ENCODE data around the genes SFRP5 and LOXL4.

GRCh38 chr10:97356541-97356945, 22.0 kb upstream of the FRAT2 start:
- RRBS = no CpG with 5 or more reads among the region's 2 CpGs

- RRBS = no CpG with 5 or more reads among the region's 18 CpGs
Measured at GRCh38 chr10:97446303-97446641, 297 bp downstream of the ZDHHC16 start.

GRCh38 chr10:97453172-97453683, 7.3 kb downstream of the ZDHHC16 start:
- RRBS = no CpG with 5 or more reads among the region's 6 CpGs

GRCh38 chr10:97686237-97686690, 777 bp downstream of the AVPI1 start:
- RRBS = no CpG with 5 or more reads among the region's 5 CpGs

- RRBS = no CpG with 5 or more reads among the region's 10 CpGs
Measured at GRCh38 chr10:97726543-97727283, 10.2 kb upstream of the ZFYVE27 start.

GRCh38 chr10:97771906-97772383, at the start of gene SFRP5:
Gene SFRP5 (minus strand): TSS chr10:97771999.
- RRBS = 7% methylated on average over 4 of the region's 39 CpGs

DNA sequence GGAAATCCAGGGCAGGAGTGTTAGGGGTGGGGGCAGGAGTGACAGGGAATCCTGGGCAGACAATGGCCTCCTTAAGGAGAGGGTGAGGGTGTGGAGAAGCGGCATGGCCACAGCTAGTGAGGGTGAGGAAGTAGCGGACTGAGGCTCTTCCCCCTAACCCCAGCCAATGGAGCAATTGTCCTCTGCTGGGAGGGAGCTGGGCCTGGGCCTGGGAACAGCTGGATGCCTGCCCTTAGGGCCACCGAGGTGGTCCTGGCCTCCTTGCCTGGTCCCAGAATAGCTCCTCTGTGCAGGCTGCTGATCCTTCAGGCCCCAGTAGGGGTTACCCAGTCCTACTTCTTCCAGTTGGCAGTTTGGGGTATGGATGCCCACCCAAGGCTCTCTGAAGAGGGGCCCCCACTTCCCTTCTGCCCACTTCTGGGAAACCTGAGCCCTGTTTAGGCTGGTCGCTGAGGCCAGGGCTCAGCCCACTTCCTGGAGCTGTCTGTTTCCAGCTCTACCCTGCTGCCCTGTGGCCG, 9.4 kb upstream of the SFRP5 start:
- RRBS = 0% methylated on average over 1 of the region's 5 CpGs

DNA sequence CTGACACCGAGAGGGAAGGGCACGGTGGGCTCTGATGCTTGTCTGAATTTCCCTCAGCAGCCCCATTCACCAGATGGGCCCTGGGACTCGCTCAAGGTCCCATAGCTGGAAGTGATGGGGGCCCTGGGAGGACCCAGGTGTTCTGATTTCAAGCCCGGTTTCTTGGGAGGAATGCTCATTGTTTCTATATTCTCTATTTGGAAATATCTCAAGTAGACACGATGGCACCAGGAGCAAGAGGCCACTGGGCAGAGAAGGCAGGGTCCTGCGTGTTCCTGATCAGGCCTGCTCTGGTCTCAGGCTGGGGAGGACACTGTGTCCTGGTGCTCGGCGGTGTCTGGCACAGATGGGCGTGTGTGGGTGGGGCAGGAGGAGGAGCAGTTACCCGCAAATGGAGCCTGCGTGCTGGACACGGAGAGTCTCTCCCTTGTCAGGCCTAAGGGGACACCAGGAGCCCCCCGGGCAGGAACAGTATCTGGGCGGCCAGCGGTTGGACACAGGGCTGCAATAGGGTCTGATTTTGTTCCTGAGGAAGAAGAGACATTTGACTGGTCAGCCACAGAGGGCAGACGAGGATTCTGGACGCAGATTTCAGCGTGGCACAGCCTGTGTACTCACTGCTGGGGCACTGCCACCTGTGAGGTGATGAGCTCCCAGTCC, 25.9 kb upstream of the GOLGA7B start:
- RRBS = no CpG with 5 or more reads among the region's 18 CpGs

DNA sequence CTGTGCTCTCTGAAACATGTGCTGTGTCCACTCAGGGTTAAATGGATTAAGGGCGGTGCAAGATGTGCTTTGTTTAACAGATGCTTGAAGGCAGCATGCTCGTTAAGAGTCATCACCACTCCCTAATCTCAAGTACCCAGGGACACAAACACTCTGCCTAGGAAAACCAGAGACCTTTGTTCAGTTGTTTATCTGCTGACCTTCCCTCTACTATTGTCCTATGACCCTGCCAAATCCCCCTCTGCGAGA, 7.5 kb upstream of the GOLGA7B start:
- RRBS = no CpG with 5 or more reads among the region's 3 CpGs

- RRBS = no CpG with 5 or more reads among the region's 3 CpGs
Measured at GRCh38 chr10:98235328-98235557, 32.8 kb downstream of the LOXL4 start.

DNA sequence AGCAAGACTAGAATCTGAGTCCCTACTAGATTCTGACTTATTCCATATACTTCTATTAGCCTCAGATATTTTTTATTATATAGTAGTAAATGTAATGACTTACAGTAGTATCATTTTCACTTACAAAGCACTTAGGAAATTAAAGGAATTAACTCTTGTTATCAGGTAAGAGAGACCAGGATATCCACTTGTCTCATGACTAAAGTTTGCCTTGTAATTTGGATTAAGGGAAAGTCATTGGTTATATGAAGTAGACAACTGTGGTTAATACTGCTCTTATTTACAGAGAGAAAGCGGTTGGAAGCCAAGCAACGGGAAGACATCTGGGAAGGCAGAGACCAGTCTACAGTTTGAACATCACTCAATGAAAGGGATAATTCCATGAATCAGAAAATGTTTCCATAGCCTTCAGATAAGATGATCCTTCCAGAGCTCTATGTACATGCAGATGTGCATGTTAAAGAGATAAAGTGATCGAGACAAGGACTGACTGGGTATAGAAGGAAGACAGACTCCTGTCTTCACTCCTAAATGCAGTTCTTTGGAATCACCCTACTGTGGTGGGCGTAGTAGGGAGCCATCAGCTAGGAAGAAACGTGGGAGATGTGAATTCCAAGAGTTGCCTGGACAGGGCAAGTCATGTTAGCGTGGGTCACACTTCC, 24.1 kb downstream of the LOXL4 start:
- RRBS = no CpG with 5 or more reads among the region's 6 CpGs

GRCh38 chr10:98267576-98268866, at the start of gene LOXL4:
Gene LOXL4 (minus strand): TSS chr10:98268194.
- RRBS = 10% methylated on average over 37 of the region's 96 CpGs

GRCh38 chr10:98457753-98458235, 11.1 kb upstream of the HPS1 start:
- RRBS = no CpG with 5 or more reads among the region's 11 CpGs

GRCh38 chr10:98778017-98778901, 331.5 kb upstream of the HPS1 start:
- RRBS = no CpG with 5 or more reads among the region's 3 CpGs

DNA sequence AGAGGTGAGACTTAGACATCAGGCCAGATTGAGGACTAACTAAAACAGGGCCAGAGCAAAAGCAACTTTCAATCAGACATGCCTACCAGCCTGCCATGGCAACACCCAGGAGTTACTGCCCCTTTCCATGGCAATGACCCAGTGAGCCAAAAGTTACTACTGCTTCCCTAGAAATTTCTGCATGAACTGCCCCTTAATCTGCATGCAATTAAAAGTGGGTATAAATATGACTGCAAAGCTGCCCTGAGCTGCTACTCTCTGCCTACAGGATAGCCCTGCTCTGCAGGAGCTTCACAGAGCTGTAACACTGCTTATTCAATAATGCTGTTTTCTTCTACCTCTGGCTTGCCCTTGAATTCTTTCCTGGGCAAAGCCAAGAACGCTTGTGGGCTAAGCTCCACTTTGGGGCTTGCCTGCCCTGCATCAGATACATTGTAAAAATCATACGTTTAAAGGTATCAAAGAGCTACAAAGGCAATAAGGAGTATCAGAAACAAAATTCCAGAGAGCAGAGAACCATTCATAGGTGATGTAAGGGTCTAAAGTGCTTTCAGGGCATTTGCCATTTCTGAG, 24.9 kb upstream of the CNNM1 start:
- RRBS = no CpG with 5 or more reads among the region's 2 CpGs

DNA sequence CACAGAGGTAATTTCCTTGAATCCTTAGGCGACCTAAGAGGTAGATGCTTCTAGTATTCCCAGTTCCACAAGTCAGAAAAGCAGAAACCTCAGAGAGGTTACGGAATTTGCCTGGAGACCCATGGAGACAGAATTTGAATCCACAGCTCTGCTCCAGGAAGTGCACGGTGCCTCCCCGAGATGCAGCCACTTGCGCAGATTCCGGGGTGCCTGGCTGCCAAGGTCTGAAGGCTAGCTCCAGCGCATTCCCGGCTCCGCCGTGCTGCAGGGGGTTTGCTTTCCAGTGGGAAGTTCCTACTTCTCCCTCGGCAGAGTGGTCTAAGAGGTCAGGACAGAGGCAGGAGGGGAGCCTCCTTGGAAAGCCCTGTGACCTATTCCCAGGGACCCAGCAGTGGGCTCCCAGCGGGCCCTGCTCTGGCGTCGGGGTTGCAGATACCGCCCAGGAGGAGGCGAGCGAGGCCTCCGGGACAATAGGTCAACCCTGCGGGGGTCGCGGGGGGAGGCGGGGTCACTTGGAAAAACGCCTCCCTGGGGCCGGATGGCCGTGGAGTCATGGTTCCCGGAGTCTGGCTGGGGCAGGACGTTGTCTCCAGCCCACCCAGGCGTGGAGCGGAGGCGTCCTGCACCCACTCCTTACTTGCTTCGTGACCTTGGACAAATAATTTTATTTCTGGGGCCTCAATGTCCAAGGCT, 10.0 kb upstream of the NKX2-3 start:
- RRBS = 6% methylated on average over 10 of the region's 31 CpGs

- RRBS = no CpG with 5 or more reads among the region's 23 CpGs
Measured at GRCh38 chr10:99526742-99527445, 5.8 kb upstream of the NKX2-3 start.

DNA sequence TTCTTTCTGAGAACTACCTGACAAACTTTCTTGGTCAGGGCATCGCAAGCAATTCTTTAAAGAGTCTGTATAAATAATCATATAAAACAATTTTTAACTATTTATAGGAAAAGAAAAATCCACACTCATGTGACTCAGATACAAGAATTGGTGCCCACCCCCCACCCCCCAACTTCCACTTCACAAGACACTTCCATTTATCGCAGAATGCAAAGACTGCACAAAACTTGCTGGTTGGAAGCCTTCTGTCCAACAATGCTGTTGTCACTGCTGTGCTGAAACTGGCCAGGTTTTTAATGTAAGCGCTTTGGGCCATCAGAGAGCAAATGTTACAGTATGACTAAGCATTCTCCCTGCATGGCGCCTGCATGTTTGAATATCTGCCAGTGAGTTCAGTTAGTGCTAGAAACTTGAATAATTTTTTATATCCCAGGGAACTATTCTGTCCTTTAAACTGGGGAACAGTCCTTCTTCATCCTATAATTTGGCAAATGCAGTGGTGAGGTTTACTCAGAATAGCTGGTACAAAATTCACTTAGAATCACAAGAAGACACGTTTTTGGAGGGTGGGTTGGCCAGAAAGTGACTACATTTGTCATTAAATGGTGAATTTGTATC, 1.5 kb downstream of the ABCC2 start:
- RRBS = no CpG with 5 or more reads among the region's 5 CpGs

DNA sequence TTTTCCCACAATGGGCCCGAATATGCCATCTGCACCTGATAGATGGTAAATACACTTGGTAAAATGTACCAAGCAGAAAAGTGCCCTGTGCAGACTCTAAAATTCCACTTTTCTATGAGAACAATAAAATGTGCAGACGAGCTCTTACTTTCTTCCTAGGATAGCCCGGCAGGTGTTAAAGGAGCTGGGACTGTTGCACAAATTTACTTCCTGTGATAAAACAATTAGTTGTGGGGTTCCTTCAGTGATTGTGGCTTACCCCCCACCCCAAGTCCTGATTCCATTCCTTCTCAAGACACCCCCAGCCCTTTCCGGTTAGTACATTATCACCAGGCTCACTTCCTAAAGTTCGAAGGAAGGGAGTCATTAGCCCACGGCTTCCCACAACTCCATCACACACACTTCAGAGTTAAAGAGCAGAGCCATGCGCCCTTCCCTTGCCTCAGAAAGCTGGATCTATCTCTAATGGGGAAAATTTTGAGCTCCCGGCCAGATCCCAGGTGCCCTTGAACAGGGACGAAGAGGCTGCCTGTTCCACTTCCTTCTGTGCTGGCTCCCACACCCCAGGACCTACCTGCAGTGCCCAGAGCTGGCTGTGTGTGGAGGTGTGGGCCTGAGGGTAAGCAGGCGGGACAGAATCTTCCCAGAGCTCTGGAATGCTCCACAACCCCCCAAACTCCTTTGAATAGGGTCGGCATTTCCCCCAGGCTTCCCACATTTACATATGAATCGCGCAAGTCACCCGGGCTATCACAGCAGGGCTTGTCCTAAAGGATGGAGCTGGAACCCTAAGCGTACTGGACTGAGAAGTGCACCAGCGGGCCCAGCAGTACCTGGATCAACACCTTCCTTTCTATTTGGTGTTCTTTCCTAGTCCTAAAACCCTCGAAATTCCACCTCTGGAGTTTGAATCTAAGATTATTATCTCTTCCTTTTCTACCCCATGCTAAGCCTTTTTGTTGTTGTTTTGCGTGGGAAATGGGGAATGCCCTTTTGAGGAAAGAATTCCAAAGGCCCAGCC, 96.1 kb downstream of the DNMBP start:
- RRBS = no CpG with 5 or more reads among the region's 18 CpGs

- RRBS = no CpG with 5 or more reads among the region's 4 CpGs
Measured at GRCh38 chr10:99931198-99931714, 78.5 kb downstream of the DNMBP start.